ENCODE measurements around a stretch of chr2.

- RAMPAGE, long total RNA, result no peak
- RRBS, result no CpG with 5 or more reads among the region's 3 CpGs
Measured at GRCh38 chr2:85538134-85538234, 984 bp upstream of the MAT2A start.

DNA sequence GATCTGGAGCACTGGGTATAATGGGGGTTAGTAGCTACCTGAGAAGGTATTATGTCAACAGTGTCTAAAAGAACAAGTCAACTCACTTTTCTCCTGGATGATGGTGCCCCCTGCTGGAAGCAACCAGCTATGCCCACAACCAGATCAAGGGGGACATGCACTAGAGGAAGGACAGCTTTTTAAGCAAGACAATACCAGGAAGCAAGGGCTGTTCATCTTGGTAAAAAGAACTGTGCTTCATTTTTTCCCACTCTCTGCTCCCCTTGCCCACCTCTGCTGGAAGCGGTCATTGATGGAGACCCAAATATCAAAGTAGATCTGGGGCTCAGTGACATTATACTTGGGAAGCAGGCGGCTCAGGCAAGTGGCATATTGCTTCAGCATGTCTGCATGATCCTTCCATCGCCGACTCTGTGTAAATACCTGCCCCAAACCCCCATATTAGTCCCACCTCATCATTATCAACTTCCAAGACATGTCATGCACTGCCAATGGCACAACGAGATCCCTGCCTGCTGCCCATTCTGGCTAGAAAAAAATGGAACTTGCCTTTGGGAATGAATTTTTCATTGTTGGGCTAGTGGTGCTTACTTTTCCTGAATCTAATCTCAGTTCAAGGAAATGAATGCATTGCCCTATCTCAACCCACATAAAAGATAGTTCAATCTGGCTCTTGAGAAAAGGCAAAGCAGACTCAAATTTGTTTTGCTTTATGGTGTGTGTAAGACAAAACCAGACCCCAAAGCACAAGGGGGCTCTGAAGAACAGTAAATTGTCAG, 9.0 kb downstream of the GGCX start:
- RAMPAGE, long total RNA, result no peak
- RRBS, result no CpG with 5 or more reads among the region's 5 CpGs

- RAMPAGE, long total RNA, result no peak
- RRBS, result no CpG with 5 or more reads among the region's 23 CpGs
Measured at GRCh38 chr2:85577720-85578784, 666 bp downstream of the VAMP8 start.

GRCh38 chr2:85712165-85712689, 18.1 kb downstream of the GNLY start:
- RAMPAGE, long total RNA, result no peak
- RRBS, result no CpG with 5 or more reads among the region's 15 CpGs

DNA sequence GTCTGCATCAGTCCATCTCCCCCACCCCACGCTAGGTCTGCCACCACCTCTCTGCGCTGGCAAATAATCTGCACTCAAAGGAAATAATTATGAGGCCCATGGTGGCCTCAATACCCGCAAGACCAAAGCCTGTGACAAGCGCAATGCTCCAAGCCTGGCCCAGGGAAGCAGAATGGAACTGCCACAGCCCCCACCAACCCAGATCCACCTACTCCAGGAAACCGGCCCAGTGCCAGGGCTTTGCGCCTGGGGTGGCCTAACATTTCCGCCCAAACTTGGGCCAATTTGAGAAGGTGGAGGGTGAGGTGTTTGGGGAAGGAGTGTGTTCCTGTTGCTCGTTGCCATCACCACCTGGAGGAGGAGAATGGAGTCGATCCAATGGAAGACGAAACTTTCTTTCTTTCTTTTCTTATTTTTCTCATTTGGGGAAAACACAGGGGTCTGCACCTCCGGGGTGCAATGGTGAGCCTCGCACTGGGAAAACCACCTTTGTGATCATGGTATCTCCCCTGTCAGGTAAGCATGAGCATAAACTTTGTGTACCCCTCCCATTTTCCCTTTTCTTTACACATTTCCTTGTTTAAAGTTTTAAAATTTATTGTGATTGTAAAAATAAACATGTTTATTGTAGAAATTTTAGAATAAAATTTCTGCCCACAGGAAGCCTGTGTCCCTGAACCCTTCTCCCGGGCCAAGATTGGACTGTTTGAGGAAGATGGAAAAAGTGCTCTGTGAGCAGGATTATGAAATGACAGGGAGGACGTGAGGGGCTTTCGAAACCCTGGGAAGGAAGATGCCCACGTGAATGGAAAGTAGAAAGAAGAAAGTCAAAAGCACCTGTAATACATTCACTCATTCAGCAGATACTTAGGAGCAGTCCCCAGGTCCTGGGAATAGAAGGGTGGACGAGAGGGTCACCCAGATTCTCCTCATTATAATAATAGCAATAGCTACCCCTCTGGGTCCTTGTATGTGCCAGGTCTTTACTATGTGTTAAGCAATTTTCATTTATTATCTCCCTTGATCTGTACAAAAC, 25.7 kb upstream of the ATOH8 start:
- RAMPAGE, long total RNA, result no peak
- RRBS, result no CpG with 5 or more reads among the region's 17 CpGs

GRCh38 chr2:85741556-85742422, 12.0 kb upstream of the ATOH8 start:
- RAMPAGE, long total RNA, result no peak
- RRBS, result no CpG with 5 or more reads among the region's 20 CpGs

DNA sequence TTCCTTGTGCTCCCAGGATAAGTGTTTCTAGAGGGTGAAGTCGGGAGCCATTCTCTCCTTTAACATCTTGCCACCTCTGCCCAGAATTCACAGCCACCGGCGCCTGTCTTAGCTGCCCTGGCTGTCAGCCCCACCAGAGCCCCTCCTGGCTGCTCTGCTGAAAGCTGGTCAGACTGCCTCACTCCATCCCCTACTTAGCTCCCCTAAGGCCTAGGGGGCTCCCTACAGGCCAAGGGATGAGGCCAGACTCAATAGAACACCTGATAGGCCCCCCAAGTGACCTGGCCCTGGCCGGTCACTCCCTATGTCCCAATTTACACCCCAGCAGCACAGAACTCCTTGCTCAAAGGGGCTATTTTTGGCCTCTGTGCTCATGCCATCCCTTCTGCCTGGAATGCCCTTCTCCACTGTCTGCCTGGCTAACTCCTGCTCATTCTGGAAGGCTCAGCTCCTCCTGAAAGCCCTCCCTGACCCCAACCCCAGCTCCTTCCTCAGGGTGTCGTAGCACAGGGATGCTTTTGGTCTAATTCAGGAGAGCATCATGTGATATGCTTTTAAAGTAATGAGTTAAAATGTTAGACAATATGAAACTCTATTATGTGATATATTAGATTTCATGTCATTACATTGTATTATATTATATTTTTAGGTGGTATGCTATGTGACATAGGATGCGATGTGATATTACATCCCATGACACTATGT, 20.8 kb downstream of the ATOH8 start:
- RAMPAGE, long total RNA, result no peak
- RRBS, result no CpG with 5 or more reads among the region's 6 CpGs

GRCh38 chr2:85852890-85853539, 35.8 kb downstream of the ST3GAL5 start:
- RAMPAGE, long total RNA, result no peak
- RRBS, result no CpG with 5 or more reads among the region's 15 CpGs

GRCh38 chr2:85936222-85937126, 47.7 kb upstream of the ST3GAL5 start:
- RAMPAGE, long total RNA, result no peak
- RRBS, result no CpG with 5 or more reads among the region's 24 CpGs

DNA sequence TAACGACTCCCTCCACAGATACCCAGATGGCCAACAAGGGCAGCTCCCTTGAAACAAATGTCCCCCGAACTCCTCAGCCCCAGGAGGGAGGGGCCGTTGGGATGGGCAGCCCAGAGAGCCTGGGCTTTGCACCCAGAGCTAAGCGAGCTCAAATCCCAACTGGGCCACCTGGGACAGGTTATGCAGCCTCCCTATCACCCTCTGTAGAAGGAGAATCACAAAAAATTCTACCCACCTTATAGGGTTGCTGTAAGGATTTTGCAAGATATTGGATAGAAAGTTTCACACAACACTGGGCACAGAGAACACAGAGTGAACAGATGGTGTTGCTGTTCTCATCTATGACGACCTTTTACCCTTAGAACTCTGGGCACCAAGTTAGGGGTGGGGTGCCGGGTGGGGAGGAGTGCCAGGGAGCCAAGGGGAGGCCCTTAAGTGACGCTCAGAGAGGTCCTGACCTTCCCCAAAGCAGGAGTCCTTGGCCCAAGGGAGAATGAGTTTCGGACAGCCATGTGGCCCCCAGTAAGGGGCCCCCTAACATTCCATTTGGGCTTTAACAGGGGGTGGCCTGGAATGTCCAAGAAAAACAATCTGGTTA, 107.9 kb downstream of the POLR1A start:
- RAMPAGE, long total RNA, result no peak
- RRBS, result no CpG with 5 or more reads among the region's 8 CpGs

DNA sequence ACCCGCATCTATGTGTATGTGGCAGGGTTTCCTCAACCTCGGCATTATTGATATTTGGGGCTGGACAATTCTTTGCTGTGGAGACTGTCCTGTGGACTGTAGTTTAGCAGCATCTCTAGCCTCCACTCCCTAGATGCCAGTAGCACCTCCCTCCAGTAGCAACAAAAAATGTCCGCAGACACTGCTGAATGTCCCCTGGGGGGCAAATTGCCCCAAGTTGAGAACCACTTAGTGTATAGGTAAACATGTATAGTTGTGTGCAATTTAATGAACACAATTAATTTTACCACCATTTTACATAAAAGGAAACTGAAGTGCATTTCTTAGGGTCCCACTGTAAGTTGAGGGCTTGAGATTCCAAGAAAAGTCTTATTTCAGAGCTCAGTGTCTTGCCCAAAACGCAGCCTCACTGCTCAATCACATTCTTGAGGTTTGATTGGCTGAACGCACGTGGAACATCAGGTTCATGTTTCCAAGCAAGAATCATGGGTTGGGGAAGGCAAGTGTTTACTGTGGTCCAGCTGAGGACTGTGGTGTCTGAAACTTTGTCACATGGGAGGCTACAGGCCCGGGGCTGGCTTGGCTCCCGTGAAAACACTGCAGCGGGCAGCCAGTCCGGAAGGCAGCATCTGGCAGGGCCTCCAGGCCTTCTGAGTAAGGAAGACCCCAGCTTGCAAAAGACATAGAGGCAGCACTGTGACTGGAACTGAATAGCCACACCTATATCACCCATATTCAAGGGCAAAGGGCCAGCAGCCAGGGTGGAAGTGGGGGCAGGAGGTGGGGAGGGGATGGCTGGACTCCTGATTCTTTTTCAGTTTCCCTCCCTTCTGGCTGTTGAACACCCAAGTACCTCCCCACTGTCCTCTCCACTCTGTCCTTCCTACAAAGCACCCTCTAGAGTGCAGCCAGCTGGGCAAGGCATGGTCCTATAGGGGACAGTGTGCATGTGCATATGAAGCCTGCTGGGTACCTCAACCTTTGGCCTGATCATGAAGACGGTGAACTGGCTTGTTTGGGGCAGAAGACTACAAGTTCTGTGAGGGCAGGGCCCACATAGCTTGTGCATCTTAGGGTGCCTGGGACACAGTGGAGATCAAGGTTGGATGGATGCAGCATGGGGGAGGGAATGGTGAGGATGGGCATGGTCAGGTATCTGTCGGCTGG, 84.7 kb downstream of the POLR1A start:
- RAMPAGE, long total RNA, result no peak
- RRBS, result 7% methylated on average over 4 of the region's 12 CpGs

- RAMPAGE, long total RNA, result no peak
- RRBS, result no CpG with 5 or more reads among the region's 28 CpGs
Measured at GRCh38 chr2:86028451-86029254, 77.0 kb downstream of the POLR1A start.

- RAMPAGE, long total RNA, result no peak
- RRBS, result no CpG with 5 or more reads among the region's 11 CpGs
Measured at GRCh38 chr2:86215301-86216338, 16.4 kb downstream of the MRPL35 start.

- RAMPAGE, long total RNA, result no peak
- RRBS, result no CpG with 5 or more reads among the region's 2 CpGs
Measured at GRCh38 chr2:86458320-86459092, 17.3 kb downstream of the KDM3A start.

GRCh38 chr2:86489251-86489624, 48.1 kb downstream of the KDM3A start:
- RAMPAGE, long total RNA, result no peak
- RRBS, result no CpG with 5 or more reads among the region's 3 CpGs

DNA sequence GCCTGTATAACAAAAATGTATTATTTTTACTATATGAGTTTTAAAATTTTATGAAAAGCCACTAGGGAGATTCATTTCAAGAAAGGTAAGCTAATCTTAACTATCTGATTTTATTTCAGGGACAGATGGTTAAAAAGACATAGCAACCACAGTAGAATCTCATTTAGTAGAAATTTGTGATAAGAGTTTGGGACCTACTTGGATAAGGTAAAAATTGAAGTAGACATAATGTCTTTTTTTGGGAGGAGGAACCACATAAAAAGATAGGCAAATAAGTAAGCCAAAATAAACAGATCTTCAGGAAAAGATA, 30.2 kb upstream of the RMND5A start:
- RAMPAGE, long total RNA, result no peak

DNA sequence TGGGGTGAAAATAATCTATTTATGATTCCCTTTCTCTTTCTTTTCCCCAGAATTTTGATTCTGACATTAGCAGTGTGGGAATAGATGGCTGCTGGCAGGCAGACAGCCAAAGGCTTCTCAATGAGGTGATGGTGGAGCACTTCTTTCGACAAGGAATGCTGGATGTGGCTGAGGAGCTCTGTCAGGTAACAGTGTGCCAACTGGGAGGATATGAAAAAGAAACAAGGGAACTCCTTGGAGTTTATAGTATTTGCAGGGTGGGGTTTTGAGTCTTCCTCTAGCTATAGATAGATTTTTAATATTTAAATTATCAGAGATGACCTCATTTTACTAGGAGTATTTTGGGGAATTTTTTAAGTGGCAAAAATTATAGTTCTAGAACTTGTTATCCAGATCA, 31.8 kb downstream of the RMND5A start:
- RAMPAGE, long total RNA, result no peak
- RRBS, result no CpG with 5 or more reads among the region's 1 CpG

GRCh38 chr2:86788103-86788694, 2.5 kb downstream of the CD8A start:
- RAMPAGE, long total RNA, result no peak
- RRBS, result no CpG with 5 or more reads among the region's 8 CpGs

GRCh38 chr2:87075749-87076861, 54.5 kb upstream of the PLGLB1 start:
- RAMPAGE, long total RNA, result no peak
- RRBS, result 0% methylated on average over 3 of the region's 134 CpGs

DNA sequence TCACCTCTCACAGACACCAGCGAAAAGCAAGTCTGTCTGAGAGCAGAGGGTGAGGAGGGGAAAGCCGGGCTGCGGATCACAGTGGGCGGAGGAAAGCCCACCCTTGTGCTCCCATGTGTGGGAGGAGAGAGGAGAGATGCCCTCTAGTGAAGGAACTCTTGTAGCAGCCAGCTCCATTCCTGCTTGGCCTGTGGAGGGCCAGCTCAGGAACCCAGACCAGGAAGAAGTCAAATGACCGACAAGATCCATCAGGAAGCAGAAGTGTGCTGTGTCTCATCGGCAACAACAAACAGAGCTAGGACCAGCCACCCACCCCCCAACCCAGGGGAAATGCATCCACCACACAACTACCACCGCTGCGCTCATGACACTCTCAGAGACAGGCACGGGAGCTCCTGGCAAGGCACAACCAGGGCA, 321.8 kb upstream of the PLGLB1 start:
- RAMPAGE, long total RNA, result no peak
- RRBS, result no CpG with 5 or more reads among the region's 9 CpGs

Measured in epithelial cell of alveolus of lung (primary cell).